Vermiform appendix (tissue), 1 donor: ENCODE measurements around the genes PCDH1 and PCDH12.

DNA sequence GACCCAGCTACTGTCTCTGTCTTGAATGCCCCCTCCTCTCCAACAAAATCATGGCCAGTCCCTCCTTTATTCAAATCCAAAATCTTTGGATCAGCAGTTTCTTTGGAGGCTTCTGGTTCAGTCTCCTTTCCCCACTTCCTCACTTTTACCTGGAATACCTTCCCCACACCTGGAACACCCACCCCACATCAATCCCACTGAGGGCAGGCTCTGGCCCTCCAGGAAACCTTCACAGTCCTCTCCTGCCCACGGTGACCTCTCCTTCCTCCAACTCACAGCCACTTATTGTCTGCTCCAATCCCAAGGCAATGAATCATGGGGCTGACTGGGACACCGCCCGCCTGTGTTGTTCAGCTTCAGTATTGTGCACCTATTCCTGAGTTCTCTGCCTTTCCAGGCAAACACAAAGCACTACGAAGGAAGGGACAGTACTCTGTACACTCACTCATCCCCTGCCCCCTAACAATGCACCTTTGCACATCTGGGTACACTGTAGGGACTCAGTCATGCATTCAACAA lies 7.4 kb downstream of the PCDH1 start:
- PRO-cap, result bidirectional peak, plus-strand start at position 373 of the sequence, minus-strand start at position 253 of the sequence

DNA sequence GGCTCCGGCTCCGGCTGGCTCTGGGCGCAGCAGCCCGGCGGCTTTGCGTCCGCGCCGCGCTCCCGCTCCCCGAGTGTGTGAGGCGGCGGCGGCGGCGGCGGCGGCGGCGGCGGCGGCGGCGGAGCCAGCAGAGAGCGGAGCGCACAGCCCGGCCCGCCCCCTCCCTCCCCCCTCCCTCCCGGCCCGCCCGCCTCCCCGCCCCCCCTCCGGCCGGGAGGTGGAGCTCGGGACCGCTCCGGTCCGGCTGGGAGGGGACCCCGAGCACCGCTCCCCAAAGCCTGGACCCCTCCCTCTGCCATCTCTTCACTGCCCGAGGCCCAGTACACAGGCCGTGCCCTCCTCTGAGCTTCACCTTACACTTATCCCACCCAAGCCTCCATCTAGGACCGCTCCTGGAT lies at the start of gene PCDH1:
TSS of gene PCDH1 (minus strand) at position 79 of the 398 bp plus-strand sequence.
- PRO-cap, result bidirectional peak, plus-strand start at position 298 of the sequence, minus-strand start at position 71 of the sequence

- PRO-cap, result no peak
These were observed 12.7 kb downstream of the PCDH12 start for GRCh38 chr5:141945135-141945775.

- PRO-cap, result bidirectional peak, plus-strand start at chr5:141958360, minus-strand start at chr5:141958182
These were observed at the start of gene PCDH12 for GRCh38 chr5:141958001-141958552. Gene PCDH12 (minus strand): TSS chr5:141958202.

- PRO-cap, result no peak
These were observed 818 bp upstream of the PCDH12 start for GRCh38 chr5:141958726-141959313.

- PRO-cap, result no peak
These were observed 33.3 kb upstream of the GNPDA1 start for GRCh38 chr5:142046008-142046715.

DNA sequence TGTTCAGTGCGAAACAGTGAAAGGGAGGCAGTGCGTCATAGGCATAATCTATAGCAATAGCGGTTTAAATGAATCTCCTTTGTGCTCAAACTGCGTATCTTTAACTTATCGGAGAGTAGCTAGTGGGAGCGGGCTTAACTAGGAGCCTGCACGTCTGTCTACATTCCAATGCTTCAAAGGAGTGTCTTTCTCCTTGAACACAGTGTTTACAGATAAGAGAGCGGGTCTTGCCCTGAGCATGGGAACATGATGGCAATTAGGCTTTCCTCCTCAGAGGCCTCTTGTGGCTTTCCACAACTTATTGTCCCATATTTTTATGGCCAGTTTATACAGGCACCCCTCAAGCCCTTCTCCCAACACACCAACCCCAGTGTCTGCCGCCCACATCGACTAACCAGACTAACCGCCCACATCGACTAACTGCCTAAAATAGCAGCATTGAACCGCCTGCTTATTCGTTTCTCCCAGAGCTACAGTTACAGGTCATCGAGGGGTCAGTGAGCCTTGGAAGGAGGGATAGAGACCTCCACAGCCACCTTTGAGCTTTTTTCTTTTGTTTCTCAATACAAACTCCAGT lies 19.5 kb upstream of the NDFIP1 start:
- PRO-cap, result no peak

DNA sequence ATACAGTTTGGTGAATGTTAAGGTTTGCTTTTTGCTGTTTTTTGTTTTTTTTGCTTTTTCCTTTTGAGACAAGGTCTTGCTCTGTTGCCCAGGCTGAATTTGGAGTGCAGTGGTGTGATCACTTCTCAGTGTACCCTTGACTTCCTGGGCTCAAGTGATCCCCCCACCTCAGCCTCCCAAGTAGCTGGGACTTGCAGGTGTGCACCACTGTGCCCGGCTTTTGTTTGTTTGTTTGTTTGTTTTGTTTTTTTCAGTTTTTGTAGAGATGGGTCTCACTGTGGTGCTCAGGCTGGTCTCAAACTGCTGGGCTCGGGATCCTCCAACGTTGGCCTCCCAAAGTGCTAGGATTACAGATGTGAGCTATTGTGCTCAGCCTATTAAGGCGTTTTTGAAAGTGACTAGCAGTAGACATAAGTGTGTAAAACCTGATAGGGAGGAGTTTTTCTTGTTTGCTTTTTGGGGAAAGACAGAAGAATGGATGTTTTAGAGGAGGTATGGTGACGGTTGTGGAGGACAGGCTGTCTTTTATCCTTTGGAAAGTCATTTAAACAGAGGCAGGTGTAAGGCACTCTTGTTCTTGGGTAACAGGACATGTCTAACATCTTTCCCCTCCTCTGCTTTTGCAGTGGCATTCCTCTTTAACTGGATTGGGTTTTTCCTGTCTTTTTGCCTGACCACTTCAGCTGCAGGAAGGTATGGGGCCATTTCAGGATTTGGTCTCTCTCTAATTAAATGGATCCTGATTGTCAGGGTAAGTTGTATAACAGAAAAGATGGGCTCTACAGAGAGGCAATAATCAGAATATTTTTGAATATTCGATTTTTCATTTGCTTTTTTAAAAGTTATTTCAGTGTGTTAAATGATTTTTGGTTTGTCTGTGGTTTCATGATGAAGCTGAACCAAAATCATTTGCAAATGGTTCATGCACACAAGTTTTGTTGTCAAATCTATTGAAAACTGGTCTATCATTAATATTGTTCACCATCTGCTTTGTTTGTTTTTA lies 28.8 kb downstream of the NDFIP1 start:
- PRO-cap, result no peak

GRCh38 chr5:142155524-142156012 lies 47.0 kb downstream of the NDFIP1 start:
- PRO-cap, result no peak

DNA sequence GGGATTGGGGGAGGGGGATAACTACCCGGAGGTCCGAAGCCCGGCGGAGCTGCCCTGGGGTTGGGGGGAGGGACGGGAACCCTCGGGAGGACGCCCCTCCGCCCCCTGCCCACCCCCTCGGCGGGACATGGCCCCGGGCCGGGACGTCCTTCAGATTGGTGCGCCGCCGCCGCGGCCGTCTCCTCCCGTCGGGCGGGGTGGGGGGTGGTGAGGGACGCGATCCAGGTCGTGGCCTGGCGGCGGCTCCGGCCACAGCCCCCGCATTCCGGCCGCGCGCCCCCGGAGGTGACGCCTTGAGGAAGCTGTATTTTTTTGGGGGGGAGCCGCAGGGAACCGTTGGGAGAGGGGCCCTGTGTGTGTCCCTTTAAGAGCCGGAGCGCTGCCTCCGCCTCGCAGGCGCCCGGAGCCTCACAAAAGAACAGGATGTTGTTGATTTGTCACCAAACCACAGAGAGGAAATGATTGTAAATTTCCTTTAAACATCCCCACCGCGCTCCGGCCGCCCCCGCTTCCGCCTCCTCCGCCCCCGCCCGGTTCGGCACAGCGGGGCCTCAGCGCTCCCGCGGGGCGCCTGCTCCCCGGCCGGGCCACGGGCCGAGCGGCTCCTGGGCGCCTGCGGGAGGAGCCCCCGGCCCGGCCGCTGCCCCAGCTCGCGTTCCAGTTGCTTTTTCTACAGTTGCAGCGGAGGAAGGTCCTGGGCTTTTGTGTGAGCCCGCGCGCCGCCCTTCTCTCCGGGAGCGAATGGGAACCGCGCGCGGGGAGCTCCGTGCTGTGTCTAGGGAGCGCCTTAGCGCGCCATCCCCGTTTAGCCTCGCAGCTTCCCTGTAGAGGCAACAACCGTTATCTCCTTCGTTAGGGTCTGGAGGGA lies 32.1 kb upstream of the SPRY4 start:
- PRO-cap, result bidirectional peak, plus-strand start at position 533 of the sequence, minus-strand start at position 194 of the sequence; bidirectional peak, plus-strand start at position 630 of the sequence, minus-strand start at position 674 of the sequence

DNA sequence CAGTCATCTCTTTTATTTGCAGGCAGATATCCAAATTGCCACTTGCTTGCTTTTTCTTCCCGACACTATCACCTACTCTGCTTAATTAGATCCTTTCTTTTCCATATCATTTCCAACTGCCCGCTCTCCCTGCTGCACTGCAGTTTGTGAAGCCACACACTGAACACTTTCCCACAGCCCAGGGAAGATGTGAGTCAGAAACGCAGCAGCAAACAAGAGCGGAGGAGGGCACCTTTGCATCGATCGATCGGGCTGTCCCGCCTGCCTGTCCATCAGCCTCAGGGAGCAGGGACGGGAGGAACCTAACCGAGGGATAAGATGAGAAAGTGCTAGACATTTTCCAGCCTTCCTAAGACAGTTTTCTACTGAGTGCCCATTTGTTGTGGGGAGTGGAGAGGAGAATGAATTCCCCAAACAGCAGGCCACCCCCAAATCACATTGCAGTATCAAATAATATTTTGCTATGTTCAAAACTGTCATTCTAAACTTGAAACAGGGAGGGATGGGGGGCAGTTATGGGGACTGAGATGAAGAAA lies 36.0 kb upstream of the SPRY4 start:
- PRO-cap, result no peak

DNA sequence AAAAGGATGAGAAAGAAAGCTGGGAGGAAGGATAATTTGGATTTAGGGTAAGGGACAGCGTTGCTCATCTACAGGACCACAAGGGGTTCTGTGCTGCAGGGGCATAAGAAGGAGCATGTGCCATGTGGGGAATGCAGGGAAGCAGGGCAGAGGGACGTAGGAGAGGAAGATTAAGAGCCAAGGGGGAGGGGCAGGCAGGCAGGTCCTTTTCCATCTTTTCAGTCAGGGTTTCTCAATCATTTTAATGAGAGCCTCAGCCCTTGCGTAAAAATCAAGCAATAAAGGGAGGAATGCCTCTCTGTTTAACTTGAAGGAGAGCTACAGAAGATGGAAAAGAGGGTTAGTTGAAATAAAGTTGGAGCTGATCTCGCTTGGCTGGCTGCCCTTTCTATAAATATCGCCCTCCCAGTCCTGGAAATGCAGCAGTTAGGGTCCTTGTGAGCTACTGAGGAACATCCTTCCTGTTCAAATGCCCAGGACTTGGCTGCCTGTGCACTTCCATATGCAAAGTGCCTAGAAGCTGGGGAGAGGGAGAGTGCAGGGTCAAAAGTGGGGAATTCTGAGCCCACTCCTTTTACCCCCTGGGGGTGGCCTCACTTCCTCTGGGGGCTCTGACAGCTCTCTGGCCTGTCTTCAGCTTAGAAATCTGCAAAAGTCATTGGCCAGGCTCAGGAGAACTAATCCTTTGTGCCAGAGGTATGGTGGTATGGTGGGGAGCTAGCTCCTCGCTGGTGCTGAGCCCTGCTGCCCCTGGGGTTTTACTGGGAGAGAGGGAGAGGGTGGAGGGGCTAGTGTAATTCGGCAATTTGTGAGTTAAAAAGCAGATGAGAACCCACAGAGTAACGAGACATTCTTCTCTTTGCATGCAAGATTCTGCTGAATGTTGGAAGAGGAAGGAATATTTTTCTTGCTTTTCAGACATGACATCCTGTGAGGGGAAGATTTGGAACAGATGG lies 65.2 kb upstream of the SPRY4 start:
- PRO-cap, result no peak

DNA sequence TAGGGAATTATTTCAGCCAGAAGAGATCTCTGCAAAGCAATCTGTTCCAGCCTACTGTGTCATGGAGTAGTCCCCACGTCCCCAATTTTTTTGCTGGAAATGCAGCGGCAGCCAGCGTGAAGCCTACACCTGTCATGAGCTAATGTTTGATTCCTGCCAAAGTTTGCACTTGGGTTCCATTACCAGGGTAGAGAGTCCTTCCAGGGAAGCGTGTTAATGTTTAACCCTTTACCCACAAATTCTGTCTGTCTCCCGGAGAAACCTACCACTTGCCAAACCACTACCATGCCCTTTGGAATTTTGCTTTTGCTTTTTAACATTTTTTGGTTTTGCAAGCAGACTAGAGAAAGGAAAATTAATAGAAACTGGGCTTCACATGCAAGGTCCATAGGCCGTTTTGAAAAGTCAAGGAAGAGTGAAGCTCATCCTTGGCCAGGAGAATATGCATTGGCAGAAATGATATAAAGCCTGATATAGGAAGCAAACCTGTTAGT lies 174.9 kb upstream of the SPRY4 start:
- PRO-cap, result no peak

GRCh38 chr5:142521615-142521930 lies 164.3 kb downstream of the FGF1 start:
- PRO-cap, result no peak

- PRO-cap, result no peak
These were observed 137.0 kb downstream of the FGF1 start for GRCh38 chr5:142548983-142549234.

- PRO-cap, result no peak
These were observed 74.9 kb downstream of the FGF1 start for GRCh38 chr5:142611089-142611288.

DNA sequence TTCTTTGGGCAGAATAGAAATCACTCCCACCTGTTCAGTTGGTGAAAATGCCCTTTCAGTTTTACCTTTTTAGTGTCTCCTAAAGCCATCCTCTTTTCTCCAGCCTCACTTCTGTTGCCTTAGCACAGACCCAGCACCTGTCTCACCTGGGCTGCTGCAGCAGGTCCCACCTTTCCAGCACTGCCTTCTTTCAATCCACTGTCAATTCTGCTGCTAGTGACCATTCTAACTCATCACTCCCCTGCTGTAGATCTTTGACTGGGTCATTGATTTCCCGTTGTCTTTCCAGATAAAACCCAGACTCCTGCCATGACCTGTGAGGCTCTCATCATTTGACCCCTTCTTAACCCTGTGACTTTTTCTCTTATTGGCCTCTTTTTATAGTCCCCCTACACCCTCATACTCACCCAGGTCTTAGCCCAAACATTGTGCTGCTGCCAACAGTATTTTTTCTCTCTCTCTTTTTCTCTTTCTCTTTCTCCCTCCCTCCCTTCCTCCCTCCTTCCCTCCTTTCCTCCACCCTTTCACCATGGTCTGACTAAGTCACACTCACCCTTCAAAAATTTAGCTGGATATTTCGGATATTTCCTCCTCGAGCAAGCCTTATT lies 64.9 kb downstream of the FGF1 start:
- PRO-cap, result no peak

- PRO-cap, result no peak
These were observed 41.1 kb downstream of the FGF1 start for GRCh38 chr5:142644701-142645359.

- PRO-cap, result bidirectional peak, plus-strand start at chr5:142769880, minus-strand start at chr5:142769805
These were observed 620 bp upstream of the ARHGAP26 start for GRCh38 chr5:142769481-142770032.

DNA sequence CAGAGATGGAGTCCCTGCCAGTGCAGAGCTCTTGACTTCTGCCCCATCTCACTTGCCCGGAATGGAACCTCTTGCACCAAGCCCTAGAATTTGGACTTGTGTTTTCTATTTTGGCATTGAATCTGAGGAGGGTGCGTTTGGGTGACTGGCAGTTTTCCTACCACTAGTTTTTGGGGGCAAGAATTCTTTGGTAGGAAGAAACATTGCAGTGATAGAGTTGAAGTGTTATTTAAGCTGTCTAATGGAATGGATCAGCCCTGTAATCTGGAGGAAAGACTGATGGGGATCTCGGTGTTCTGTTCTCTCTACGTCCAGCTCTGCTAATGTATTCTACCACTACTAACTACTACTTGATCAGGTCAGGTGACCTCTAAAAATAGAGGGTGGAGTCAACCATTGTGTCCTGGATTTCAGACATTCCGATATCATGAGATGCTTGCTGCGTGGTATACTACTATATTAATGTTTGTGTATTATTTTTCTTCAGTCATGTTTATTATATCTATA lies 2.6 kb downstream of the ARHGAP26 start:
- PRO-cap, result unidirectional peak, minus-strand start at position 319 of the sequence